Calu3 (cell line): ENCODE data around the genes GAREM1, ZSCAN30 and ZNF396.

DNA sequence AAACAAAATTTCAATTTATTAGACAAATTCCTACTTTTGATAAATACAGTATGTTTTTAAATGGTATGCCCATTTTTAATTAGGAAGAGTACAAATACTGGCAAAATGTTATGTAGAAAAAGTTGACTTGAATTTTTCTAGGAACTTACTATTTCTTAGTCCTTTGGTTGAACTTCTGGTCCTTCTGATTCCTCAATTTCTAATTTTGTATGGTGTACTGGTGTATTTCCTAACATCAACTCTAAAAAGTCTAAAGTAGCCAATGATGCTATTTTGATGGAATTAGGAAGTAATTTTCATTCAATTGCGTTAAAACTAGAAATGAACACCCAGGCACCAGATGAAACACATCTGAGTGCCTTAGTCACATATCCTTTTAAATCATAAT, 119.8 kb downstream of the GAREM1 start:
- PRO-cap: no peak

DNA sequence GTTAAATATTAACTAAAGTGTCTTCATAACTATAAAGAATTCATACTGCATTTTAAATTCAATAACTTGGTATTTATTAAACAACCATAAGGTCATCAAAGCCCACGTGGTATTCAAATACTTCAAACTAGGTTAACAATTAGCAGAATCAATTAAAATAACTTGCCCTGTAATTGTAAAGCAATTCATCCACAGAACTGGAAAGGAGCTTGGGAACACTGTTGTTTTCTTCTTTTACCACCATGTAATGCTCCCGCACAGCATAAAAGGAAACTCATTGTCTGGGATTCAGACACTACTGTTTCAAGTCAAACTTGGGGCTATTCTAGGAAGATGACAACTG, 10.4 kb downstream of the GAREM1 start:
- PRO-cap: no peak

- PRO-cap: bidirectional peak, plus-strand start at chr18:32471187, minus-strand start at chr18:32470882
Measured at GRCh38 chr18:32470575-32471452, at the start of gene GAREM1. Gene GAREM1 (minus strand): TSS chr18:32470882.

GRCh38 chr18:32730482-32731214, 42.2 kb downstream of the KLHL14 start:
- PRO-cap: bidirectional peak, plus-strand start at chr18:32730710, minus-strand start at chr18:32730672; unidirectional peak, minus-strand start at chr18:32730951

- PRO-cap: no peak
Measured at GRCh38 chr18:32909828-32910268, 137.0 kb upstream of the KLHL14 start.

DNA sequence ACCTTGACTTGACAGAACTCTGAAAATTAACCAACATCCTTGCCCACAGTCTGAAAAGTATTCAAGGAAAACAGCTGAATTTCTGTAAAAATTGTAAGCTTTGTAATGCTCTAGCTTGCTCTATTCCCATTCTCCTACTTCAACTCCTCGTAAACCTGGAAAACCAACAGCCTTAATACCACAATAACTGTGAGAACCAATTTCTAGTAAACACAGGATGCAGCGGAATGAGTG, 241.1 kb upstream of the KLHL14 start:
- PRO-cap: no peak

- PRO-cap: bidirectional peak, plus-strand start at chr18:34493344, minus-strand start at chr18:34493266
Measured at GRCh38 chr18:34493162-34493522, 217.0 kb upstream of the DTNA start.

- PRO-cap: no peak
Measured at GRCh38 chr18:34659627-34660146, 50.4 kb upstream of the DTNA start.

GRCh38 chr18:35290111-35290888, at the start of gene ZSCAN30:
Gene ZSCAN30 (minus strand): TSS chr18:35290229.
- PRO-cap: bidirectional peak, plus-strand start at chr18:35290420, minus-strand start at chr18:35290201

DNA sequence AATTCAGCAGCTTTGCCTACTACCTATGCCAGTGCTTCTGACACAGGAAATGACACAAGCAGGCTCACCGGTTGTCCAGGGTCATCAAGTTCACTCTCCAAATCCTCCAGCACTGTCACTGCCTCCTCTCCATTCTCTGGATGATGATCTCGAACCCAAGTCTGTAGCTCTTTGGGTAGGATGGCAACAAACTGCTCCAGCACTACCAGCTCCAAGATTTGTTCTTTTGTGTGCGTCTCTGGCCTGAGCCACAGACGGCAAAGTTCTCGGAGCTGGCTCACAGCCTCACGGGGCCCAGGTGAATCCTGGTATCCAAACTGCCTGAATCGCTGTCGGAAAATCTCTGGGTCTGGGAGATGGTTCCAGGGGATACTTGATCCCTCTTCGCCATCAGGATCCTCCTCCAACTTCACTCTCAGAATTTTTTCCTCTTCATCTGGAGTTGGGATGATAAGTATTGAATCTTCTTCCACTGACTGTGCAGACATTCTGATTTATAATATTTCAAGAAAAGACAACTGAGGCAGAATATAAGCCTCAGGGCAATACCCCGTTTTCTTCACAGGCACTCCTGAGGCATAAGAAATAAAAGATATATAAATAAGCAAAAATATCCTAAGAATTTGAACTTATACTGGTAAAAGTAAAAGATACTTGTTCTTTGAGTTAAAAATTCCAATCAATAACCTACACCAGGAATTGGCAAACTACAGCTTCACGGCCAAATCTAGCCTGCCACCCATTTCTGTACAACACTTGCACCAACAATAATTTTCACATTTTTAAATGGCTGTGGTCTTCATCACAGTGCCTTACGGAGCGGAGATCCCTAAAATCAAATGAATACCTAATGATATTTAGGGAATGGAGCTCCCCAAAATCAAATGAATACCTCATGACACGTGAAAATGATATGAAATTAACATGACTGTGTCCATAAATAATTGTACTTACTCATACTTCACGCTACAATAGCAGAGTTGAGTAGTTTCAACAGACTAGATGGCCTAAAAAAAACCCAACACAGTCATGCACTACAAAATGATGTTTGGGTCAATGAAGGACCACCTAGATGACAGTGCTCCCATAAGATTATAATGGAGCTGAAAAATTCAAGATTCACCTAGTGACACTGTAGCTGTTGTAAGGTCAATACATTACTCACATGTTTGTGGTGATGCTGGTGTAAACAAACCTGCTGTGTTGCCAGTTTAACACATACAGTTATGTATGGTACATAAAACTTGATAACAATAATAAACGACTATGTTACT, 3.6 kb downstream of the ZNF24 start:
- PRO-cap: no peak

DNA sequence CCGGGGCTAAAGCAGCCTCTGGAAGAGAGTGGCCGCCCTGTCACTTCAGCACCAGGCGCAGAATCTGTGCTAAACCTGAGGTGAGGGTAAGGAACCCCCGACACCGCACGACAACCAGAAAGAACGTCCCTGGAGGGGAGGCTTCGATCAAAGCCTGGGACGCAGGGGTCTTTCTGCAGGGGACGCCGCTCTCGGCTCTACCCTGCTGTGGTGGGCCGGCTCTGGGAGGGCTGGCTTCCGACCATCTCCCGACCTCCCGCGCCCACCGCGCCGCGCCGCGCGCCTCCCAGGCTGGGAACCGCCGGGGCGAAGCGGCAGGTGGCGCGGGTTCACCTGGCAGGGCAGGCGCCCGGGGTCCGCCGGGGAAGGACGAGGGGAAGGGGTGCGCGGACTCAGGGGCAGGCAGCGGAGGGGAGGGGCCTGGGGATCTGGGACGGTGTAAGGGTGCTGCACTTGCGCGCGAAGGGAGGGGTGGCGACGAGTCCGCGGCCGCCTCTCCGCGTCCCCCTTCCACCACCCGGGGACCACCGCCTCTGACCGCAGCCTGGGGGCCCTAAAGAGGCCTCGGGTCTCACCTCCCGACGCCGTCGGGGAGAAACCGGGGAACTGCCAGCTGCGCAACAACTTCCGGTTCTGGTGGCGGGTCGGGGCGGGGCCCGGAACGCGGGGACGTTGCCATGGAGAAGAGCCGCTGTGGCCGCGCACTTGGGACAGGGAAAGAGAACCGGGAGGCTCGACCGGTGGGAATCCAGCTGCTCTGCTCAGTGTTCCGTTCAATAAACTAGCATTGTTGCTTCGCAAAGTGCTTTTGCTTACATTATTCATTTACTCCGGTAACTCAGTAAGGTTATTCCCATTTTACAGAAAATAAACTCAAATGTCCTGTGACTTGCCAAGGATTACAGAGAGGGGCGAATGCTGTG, at the start of gene ZNF396:
Gene ZNF396 (minus strand): TSS at position 635 of the 923 bp plus-strand sequence.
- PRO-cap: bidirectional peak, plus-strand start at position 452 of the sequence, minus-strand start at position 414 of the sequence; bidirectional peak, plus-strand start at position 704 of the sequence, minus-strand start at position 608 of the sequence

- PRO-cap: no peak
Measured at GRCh38 chr18:35458686-35459533, 38.9 kb downstream of the INO80C start.

- PRO-cap: bidirectional peak, plus-strand start at chr18:35480366, minus-strand start at chr18:35480347
Measured at GRCh38 chr18:35480034-35481020, 17.4 kb downstream of the INO80C start.

DNA sequence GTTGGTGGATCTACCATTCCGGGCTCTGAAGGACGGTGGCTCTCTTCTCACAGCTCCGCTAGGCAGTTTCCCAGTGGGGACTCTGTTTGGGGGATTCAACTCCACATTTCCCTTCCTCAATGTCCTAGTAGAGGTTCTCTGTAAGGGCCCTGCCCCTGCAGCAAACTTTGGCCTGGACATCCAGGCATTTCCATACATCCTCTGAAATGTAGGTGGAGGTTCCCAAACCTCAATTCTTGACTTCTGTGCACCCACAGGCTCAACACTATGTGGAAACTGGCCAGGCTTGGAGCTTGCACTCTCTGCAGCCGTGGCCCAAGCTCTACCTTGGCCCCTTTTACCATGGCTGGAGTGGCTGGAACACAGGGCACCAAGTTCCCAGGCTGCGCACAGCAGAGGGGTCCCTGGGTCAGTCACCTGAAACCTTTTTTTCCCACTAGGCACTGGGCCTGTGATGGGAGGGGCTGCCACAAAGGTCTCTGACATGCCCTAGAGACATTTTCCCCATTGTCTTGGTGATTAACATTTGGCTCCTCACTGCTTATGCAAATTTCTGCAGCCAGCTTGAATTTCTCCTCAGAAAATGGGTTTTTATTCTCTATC, 9.5 kb downstream of the INO80C start:
- PRO-cap: no peak

DNA sequence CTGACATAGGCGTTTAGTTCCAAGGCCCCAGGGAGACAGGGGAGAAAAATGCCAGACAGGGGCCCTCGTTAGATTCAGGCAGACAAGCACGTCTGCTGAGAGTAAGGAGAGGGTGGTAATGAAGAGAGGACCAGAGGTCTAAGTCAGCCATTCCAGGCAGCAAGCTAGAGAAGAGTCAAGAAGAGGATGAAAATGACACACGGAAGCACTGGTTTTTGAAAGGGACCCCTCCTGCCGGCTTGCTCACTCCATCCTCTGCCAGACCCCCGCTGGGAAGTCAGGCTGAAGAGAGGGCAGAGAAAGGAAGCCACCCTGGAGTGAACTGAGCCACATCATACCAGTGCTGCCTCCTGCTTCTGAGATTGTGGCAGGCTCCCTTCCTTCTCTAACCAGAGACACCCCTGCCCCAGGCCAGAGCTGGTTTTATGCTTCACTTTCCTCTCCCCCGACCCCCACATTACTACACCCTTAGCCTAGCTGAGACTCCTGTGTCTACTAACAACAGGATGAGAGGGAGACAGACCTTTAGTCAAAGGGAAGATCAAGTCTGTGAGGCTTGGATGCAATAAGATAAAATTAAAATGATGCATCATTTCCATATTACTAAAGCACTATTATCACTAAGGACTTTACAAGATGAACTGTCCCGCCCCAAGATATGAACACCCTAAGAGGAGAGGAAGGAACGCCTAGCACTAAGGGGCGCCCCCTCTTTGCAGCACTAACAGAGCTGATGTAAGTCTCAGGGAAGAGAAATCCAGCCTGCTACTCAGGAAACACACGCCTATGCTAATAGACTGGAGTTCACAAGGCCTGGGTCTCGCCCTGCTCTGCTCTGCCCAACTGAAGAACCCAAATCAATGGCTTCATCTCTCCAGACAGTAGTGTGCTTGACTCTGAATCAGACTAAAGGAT, 6.3 kb downstream of the INO80C start:
- PRO-cap: no peak

DNA sequence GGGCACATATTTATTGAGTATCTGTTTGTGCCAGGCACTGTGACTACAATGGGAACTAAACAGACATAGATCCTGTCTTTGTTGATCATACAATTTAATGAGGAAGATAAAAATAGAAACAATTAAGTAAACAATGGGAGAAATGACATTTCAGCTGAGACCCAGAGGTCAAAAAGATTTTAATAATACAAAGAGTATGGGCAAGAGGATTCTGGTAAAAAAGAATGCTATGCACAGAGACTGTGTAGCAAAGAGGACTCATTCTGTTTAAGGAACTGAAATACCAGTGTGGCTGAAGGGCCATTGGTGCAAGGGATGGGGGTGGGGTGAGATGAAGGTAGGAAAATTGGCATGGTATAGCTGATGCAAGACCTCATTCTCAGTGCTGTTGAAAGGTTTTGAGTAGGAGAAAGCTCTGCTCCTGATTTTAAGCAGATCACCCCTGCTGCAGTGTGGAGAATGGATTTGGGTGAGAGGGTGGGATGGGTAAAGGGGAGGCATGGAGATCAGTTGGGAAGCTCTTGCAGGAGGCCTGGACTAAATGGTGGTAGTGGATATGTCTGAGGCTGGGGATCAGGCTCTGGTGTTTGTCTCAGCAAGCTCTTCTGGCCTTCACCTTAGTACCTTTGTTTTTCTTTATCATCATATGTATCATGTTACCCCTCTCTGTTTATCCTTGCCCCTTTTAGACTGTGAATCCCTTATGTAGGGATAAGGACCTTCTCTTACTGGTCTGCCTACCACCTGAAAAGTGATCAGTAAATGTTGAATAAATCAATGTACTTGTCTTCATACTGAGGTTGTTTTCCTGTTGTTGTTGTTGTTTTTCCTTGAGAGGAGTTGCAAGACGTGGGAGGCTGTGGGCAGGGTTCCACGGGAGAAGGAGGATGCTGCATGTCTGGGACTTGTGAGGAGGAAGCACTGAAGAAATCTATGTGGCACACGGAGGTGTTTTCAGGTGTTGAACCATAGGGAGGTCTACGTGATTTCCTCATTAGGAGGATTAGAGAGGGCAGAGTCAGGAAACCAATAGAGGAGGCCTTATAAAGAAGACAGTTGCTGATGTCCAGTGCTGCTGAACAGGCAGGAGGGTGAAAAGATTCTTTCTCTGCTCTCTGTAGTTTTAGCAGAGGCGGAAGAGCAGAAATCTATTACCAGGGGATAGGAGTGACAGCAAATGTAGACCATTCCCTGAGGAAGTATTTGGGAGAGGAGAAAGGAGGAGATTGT, 11.1 kb downstream of the GALNT1 start:
- PRO-cap: no peak

DNA sequence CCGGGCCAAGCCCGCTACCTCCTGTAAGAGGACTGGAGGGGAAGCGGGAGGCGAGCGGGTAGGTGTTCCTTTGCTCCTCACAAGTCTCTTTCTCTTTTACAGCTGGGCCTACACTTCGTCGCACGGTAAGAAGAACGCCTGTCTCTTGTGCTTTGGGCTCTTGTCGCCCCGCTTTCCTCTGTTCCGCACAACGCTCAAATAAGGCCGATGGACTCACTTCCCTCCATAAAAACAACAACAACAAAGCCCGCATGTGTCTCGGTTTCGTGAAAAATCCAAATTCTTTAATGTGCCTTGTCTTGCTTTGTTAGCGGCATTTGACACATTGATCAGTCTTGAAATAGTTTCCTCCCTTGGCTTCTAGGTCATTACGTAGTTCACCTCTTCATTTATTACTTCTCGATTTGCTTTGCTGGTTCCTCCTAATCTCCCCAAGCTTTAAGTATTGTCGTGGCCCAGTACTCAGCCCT, 339 bp downstream of the C18orf21 start:
- PRO-cap: no peak

- PRO-cap: no peak
Measured at GRCh38 chr18:36021993-36023391, 44.9 kb downstream of the RPRD1A start.

DNA sequence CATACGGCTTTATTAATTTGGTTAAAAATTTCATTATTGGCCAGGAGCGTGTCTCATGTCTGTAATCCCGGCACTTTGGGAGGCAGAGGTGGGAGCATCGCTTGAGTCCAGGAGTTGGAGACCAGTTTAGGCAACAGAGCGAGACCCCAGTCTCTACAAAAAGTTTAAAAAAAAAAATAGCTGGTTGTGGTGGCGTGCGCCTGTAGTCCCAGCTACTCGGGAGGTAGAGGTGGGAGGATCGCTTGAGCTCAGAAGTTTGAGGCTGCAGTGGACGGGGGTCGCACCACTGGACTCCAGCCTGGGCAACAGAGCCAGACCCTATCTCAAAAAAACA, 1.1 kb downstream of the ELP2 start:
- PRO-cap: no peak

GRCh38 chr18:36140635-36141405, 11.1 kb downstream of the ELP2 start:
- PRO-cap: no peak